Neuron (in vitro differentiated cells): ENCODE results near the genes HOXD11 and HOXD9.

DNA sequence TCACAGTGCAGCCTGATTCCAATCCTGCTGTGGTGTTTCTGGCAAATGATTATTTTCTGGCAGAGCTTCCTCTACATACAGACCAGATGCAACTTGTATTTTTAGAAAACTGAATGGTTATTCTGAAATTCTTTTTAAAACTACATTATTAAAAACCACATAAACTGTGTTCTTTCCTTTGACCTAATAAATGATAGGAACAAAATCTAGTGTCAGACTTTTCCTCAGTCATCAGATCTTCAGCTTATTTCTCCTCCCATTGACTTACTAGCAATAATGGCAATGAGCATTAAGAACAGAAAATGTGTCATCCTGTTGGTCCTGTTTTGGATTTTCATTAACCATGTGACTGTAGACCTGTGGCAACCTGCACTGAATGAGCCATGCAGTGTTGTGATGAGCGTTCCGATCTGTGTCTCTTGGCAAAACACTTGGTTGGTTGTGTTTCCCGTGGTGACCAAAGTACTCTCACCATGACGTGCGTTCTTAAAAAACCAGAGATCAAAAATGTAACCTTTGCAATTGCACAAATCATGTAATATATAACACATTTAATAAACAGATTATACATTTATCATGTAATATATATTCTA lies 138.5 kb downstream of the MAP3K20 start:
- PRO-cap = no peak

DNA sequence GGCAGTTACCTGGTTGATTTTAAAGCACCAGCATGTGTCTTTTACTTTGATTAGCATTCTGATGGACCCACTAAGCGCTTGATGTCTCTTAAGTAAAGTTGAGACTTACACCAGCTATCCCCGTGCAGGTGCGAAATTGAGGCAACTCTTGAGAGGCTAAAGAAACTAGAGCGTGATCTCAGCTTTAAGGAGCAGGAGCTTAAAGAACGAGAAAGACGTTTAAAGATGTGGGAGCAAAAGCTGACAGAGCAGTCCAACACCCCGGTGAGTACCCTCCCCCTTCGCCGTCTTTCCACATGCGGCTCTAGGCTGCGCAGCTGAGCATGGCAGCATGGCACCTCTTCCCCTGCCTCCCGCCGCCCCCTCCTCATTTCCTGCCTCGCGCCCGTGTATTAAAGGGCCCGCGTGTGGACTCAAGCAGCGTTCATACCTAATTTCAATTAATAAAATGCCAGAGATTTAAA lies 137.7 kb upstream of the CDCA7 start:
- PRO-cap = no peak

GRCh38 chr2:173379211-173379678 lies 24.6 kb downstream of the CDCA7 start:
- PRO-cap = no peak

DNA sequence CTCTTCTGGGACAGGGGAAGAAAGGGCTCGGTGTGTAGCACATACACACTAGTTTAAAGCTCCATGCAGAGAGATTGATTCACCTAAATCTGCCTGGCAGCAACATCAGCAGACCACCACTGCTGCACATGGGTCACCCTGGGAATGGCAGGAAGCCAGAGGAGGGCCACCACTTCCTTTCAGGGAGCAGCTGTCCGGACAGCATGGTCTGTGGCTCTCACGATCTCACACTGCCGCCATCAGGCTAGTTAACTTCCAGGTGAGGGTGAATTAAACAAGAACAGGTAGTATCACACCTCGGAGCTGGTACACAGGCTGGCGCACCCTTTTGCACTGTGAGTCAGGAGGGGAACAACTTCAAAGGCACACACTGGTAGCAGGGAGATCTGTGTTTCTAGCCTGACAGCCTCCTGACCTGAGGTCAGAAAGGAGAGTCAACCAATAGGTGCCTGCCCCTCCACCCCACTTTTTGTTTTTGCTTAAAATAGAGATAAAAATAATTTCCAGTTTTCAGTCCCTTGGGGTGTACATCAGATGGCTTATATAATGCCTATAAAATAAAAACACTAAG lies 108.5 kb downstream of the CDCA7 start:
- PRO-cap = no peak

DNA sequence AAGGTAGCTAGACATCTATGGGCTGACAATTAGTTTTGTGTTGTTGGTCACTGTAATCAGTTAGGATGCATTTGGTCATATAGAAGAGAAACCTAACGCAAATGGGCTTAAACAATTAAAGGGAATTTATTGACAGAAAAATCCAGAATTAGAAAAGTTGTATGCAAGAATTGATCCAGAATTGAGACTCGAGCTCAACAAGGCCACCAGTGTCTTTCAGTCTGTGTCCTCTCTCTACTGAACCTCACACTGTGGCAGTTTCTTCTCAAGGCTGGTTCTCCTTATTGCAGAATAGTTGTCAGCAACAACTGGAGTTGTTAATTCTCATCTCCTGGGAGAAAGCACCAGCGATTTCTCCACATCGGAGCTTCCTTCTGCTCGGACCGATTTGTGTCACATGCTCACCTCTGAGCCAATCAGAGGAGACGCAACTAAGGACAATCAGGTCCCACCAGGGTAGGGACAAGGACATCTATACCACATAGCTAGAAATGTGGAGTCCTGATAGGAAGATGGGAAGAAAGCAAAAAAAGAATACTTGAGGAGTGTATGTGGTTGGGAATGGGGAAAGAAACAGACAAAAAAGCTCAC lies 169.5 kb downstream of the CDCA7 start:
- PRO-cap = no peak

DNA sequence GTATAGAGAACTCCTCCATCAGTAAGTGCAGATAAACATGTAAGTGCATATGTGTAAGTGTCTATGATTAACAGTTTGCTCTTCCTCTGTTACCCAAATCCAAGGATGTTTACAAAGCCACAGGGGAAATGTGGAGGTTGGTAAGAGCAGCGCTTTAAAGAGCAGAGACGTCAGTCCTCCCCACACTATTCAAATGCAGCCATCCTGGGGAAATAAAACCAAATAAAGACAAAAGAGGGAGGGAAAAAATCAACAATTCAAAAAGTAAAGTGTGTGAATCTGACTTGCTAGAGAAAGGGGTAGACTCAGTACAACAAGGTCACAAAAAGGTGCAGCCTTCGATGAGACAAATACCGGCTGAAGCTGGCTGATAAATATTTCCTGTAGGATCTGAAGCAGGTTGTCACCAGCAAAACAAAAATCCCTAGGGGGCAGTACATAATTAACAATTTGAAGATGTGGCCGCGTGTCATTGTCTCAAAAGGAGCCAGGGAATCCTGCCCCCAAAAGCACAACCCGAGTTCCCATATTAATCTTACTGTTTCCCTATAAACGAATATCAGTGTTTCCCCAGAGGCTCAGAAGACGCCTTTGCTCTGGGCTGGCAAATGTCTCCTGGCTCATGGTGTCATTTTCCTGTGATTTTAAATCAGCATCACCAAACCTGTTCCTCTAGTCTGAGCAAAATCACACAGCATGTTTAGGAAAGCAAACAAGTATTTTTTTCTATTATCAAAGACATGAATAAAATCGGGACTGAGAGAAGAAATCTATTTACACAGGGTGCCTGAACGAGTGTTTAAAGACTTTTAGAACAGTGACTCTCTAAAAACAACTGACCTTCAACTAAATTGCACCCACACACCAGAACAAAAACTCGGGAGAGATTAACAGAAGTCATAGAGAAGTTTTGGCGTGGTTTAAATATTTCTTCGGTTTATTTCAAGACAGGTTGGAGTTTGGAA lies 216.7 kb downstream of the CDCA7 start:
- PRO-cap = unidirectional peak, plus-strand start at position 120 of the sequence

DNA sequence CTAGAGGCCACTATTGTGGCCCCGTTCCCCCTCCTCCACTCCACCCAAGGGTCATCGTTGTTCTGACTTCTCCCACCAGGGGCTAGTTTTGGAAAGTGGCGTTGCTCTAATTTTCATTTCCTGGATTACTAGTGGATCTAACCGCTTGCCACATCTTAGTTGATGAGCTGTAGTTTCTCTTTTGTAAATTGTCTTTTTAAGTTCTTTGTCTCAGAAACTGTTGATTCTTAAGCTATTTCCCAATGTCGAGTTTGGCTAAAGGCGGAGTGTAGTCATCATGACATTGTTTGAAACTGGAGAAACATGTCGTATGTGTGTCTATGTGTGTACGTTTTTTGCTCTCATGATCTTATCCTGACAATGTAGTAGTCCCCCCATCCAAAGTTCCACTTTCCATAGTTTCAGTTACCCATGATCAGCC lies 70.9 kb upstream of the SP3 start:
- PRO-cap = no peak

- PRO-cap = no peak
Observed at GRCh38 chr2:174051636-174052558, 86.7 kb upstream of the SP3 start.

- PRO-cap = unidirectional peak, plus-strand start at chr2:174410049; unidirectional peak, minus-strand start at chr2:174410484
Observed at GRCh38 chr2:174409704-174410779, 14.5 kb downstream of the SCRN3 start.

- PRO-cap = no peak
Observed at GRCh38 chr2:174485704-174486502, 926 bp downstream of the GPR155 start.

DNA sequence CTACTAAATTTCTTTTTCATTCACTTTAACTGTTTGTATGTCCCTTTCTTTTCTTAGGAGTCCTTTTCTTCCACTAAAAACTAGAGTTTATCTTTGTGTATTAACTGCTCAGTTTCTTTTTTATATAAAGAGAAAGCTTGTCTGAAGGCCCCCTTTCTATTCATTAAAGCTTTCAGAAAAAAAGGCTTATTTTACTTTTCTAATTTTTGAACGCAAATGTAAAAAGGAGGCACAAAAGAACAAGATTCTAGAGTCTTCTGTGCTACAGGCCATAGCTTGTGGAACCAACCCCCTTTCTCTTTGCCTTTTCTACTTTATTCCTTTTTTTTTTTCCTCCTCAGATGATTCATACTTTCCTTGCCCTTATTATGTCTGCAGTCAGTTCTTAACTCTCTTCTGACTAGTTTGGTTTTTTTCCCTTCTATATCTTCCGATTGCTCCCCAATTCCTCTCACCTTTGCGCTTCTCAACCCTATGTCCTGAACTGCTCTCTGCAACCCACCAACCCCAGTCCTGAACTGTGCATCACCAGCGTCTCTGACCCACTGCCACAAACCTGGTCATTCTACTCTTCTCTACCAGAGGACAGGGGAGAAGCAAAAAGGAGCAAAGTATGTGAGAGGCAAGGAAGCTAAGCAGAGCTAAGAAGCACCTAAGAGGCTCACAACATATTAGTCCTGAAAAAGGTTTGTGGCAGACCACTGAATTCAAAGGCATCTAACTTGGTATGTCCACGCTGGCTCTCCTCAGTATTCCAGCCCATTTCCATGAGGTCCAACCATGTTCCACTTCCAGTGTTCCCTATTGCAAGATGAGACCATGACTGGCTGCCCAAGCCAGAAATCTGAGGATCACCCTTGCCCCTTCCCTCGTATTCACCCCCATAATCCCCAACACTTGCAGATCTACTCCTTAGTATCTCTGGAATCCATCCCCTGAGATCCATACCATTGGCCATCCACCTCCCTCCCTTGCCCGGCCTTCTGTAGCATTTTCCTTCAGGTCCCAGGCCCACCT lies 57.0 kb upstream of the WIPF1 start:
- PRO-cap = no peak

GRCh38 chr2:175855645-175856308 lies 146.3 kb downstream of the LNPK start:
- PRO-cap = no peak

DNA sequence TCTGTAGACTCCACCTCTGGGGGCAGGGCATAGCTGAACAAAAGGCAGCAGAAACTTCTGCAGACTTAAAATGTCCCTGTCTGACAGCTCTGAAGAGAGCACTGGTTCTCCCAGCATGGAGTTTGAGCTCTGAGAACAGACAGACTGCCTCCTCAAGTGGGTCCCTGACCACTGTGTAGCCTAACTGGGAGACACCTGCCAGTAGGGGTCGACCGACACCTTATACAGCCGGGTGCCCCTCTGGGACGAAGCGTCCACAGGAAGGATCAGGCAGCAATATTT lies 44.0 kb downstream of the LNPK start:
- PRO-cap = no peak

DNA sequence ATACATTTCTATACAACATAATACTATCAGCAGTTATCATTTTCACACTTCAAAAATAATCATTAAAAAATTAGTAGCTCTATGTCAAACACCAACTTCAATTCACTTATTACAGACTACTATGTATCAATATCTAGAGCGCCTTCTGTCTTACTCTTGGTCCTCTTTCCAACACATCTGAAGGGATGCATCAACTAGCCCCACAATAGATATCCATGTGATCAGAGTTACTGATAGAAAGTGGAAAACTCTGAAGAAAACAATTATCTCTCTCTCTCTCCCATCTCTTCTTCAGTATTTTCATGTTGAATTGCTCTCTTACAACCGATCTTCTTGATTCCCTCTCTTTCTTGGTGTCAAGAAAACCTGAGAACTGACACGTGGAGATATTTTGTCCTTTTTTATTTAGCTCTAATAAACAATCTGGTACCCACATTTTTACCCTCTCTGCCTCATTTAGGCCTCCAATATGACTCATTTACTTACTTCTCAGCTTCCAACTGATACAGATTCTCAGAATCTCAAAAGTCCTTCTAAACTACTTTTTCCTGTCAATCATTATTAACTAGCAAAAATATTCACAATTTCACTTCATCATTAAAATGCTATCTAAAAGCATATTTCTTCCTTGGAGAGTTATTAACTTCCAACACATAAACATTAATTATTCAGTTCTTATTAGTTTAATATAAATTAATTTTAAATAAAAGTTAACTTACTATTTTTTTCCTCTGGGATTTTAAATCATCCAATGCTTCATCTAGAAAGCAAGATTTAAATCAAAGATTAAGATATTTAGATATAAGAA lies 31.8 kb downstream of the LNPK start:
- PRO-cap = no peak

DNA sequence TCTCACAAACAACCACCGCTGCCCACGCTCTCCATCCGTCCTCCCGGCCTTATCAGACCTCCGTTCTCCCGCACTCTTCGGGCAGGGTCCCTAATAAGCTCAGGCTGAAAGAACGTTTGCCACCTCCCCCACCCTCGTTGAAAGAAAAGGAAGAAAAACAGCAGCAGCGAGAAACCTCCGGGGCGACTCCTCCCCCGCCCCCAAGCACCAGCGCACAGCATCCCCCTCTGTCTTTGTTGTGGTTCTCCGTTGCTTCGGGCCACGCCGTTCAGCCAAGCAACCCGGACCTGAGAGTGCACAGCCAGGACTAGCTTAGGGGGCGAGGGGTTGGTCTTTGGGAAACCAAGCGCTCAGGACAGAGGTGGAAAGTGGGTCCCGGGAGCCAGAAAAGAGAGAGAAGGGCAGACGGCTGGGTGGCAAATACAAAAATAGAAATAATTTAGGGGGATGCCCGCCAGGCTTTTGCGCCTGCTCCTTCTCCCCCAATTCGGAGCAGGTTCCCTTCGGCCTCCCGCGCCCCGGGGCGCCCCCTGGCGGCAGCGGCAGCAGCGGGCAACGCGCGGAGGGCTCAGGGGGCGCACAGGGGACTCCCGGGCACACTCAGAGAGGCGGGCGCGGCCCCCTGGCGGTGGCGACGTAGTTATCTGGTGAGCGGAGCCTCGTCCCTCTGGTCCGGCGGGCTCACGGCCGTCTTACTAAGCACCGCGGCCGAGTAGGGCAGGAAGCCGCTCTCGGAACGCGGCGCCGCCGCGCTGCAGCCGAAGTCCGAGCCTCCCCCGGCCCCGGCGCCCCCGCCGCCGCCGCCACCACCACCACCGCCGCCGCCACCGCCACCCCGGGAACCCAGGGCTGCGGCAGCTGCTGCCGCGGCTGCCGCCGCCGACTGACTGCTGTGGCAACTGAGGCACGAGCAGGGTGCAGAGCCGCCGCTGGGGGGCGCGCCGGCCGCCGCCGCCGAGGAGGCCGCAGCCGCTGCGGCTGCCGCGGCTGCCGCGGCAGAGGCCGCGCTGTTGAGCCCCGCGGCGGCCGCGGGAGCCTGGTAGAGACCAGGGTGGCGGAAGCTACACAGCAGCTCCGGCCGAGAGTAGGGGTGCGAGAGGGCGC lies 3.9 kb downstream of the EVX2 start:
- PRO-cap = unidirectional peak, minus-strand start at position 309 of the sequence; bidirectional peak, plus-strand start at position 698 of the sequence, minus-strand start at position 480 of the sequence; bidirectional peak, plus-strand start at position 998 of the sequence, minus-strand start at position 885 of the sequence

GRCh38 chr2:176080571-176080939 lies 3.2 kb downstream of the EVX2 start:
- PRO-cap = no peak

GRCh38 chr2:176096975-176098086 lies 2.3 kb upstream of the HOXD12 start:
- PRO-cap = no peak

DNA sequence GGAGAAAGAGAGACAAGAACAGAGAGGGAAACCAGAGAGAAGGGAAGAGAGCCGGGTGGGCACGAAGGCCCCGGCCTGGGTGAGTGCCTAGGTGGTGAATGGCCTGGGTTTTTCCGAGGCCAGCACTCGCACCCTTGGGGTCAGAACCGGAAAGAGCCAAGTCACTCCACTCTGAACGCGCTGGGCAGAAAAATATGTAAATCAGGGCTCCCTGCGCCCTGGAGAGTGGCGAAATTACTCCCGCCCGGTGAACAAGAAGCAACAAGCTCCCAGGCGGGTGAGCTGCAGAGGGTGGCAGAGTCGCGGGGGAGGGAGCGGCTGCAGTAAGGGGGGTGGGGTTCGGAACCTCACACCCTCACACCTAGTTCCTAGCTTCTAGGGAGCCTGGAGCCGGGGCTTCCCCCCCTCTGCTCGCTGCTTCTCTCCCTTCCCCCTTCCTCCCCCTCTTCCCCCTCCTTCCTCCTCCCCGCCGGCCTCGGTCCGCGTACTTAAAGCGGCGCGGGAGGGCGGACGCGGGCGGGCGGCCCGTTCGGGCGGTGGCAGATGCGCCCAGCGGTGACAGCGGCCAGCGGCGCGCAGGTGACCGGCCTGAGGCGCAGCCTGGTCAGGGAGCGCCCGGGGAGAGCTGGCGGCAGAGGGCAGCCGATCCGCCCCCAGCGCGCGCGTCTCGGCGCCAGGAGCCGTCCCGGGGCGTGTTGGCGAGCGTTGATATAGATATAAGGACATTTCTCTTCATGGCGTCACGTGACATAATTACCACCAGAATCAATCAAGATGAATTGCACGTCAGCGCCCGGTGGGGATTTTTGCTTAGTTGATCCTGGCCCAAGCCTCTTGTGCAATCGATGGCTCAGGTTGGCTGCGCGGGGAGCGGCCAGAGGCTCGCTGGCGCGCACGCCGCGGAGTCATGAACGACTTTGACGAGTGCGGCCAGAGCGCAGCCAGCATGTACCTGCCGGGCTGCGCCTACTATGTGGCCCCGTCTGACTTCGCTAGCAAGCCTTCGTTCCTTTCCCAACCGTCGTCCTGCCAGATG lies at the start of gene HOXD11:
HOXD11 (plus strand) TSS at position 832 of the 1,036 bp plus-strand sequence.
- PRO-cap = no peak

- PRO-cap = bidirectional peak, plus-strand start at chr2:176122719, minus-strand start at chr2:176122456
Observed at GRCh38 chr2:176122197-176122840, at the start of gene HOXD9. Gene HOXD9, plus strand, starts transcription at chr2:176122719.

GRCh38 chr2:176129828-176130865 lies 642 bp downstream of the HOXD8 start:
- PRO-cap = unidirectional peak, plus-strand start at chr2:176130198; unidirectional peak, minus-strand start at chr2:176130275